GM12878 (cell line): ENCODE measurements around a stretch of chr1.

DNA sequence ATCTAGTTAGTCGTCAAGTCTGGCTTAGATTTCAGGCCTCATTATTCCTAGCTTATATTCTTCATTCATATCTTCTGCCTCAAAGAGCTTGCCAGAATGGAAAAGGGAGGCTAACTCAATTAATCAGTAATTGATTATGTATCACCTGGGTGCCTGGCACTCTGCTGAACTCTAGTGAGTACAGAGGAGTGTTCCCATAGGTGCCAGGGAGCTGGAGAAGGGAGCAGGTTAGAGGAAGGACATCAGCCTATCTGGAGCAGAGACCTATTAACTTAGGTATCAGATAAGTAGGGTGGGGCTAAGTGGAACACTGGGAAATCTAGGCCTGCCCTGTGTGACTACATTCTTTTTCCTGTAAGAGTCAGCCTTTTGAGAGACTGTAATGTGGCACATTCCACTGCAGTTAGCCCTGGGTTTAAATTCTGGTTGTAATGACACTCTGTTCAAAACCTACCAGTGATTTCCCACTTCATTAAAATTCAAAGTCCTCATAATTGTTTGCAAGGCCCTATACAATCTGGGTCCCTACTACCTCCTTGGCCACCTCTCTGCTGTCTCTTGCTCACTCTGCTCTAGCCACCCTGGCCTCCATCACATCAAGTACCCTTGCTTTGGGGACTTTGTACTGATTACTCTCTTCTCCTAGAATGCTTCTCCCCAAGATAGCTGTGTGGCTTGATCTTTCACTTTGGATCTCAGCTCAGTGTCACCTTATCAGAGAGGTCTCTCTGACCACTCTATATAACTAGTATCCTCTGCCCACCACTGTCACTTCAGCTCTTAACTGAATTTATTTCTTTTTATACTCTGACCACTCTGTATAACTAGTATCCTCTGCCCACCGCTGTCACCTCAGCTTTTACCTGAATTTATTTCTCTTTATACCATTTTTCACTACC is 12.9 kb downstream of the STX12 start:
- RAMPAGE, long total RNA, result no peak
- RRBS, 2 experiments, result no CpG with 5 or more reads among the region's 2 CpGs
CAGE:
- cytosol, long polyA minus RNA, result no peak
- cytosol, long polyA plus RNA, result no peak
- long polyA plus RNA, result no peak
- nucleolus, long total RNA, result no peak
- nucleus, long polyA plus RNA, result no peak
- nucleus, long total RNA, result no peak

DNA sequence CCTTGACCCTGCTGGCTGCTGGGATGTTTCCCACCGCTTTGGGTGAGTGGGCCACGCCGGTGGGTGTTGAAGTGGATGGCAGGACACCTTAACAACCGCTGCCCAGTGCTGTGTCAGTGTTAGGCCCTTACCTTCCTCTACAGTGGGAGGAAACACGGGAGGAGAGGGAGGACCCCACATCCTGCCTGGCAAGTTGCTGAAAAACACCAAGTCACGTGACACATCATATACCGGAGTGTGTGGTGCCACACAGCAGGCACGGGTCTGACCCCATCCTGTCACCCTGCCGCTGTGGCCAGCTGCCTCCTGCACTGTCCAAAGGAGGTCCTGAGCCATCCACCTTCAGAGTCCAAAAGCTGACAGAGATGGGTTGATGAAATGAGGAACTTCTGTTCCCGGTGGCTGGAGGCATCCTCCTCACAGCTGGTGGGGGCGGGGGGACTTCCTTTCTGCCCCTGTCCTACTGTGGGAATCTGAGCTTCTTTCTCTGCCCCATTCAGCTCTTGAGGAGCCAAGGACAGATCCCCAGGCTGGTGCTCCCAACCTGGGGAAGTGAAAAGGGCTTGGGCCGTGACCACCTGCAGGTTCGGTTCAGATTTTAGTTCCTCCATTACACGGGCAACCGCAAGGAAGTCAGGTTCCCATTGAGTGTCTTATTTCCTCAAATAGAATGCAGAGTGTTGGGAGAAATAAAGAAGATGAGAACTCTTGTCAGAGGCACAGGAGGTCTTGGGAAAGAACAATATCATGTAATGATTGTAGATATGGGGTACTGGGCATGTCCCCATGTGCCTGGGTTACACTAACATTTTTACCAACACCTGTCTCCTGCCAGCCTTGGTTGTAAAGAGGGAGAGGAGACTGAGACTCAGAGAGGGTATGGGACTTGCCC is 3.1 kb upstream of the THEMIS2 start:
- RAMPAGE, long total RNA, result no peak
- RRBS, 2 experiments, result no CpG with 5 or more reads among the region's 15 CpGs
CAGE:
- cytosol, long polyA minus RNA, result no peak
- cytosol, long polyA plus RNA, result no peak
- long polyA plus RNA, result no peak
- nucleolus, long total RNA, result start-site peak on the minus strand centred at position 369 of the sequence, 24 bp wide, 9 reads
- nucleus, long polyA plus RNA, result no peak
- nucleus, long total RNA, result no peak

DNA sequence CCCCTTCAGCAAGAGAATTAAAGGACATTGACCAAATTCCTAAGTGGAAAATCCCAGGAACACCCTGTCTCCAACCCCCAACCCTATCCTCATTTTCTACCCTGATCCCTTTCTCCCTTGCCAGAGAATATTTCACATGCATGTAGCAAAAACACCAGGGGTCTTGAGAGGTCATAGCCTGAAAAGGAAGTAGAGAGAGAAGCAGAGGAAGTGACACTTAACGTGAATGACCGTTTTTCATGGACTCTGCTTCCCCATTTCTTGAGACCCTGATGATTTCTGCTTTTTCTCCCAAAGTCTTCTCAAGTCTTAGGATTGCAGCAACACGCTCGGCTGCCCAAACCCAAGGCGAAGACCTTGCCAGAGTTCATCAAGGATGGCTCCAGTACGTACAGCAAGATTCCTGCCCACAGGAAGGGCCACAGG is 12.7 kb downstream of the THEMIS2 start:
- RAMPAGE, long total RNA, result no peak
- RRBS, 2 experiments, result no CpG with 5 or more reads among the region's 6 CpGs
CAGE:
- cytosol, long polyA minus RNA, result no peak
- cytosol, long polyA plus RNA, result no peak
- long polyA plus RNA, result no peak
- nucleolus, long total RNA, result no peak
- nucleus, long polyA plus RNA, result no peak
- nucleus, long total RNA, result no peak

- RAMPAGE, long total RNA, result no peak
- RRBS, 2 experiments, result no CpG with 5 or more reads among the region's 15 CpGs
CAGE:
- cytosol, long polyA minus RNA, result no peak
- cytosol, long polyA plus RNA, result no peak
- long polyA plus RNA, result no peak
- nucleolus, long total RNA, result no peak
- nucleus, long polyA plus RNA, result no peak
- nucleus, long total RNA, result no peak
Measured at GRCh38 chr1:28096138-28096708, 7.8 kb upstream of the EYA3 start.

DNA sequence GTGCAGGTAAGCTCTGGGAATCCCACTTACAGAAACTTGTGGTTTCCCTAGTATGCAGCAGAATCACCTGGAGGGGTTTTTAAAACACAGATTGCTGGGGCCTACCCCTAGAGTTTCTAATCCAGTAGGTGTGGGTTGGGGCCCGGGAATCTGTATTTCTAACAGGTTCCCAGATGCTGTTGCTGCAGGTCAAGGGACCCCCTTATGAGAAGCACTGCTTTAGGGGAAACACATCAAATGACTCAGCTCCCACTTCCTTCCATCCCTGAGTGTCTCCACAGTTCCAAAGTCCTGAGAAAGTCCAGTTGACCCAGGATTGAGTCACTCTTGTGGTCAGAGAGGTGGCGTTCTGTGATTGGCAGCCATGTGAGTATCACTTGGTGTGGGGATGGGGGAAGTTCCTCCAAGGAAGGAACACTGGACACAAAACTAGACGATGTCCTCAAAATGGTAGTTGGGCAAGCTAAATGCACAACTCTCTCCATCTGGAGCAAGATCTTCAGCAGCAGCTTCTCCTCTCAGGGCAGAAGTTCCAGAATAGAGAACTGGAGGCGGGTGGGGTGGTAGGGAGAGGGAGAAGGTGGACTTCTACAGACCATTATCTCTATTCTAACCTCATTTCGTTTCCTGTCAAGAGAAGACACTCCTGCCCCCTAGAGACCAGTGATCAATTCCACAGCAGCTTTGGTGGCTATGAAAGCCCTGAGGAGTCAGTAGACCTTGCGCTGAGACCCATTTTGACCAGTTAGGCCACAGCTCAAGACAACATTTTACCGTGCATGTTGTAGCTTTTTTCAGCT is 24.4 kb upstream of the EYA3 start:
- RAMPAGE, long total RNA, result no peak
- RRBS, 2 experiments, result no CpG with 5 or more reads among the region's 7 CpGs
CAGE:
- cytosol, long polyA minus RNA, result no peak
- cytosol, long polyA plus RNA, result no peak
- long polyA plus RNA, result no peak
- nucleolus, long total RNA, result no peak
- nucleus, long polyA plus RNA, result no peak
- nucleus, long total RNA, result no peak

- RAMPAGE, long total RNA, result no peak
- RRBS, 2 experiments, result no CpG with 5 or more reads among the region's 15 CpGs
CAGE:
- cytosol, long polyA minus RNA, result no peak
- cytosol, long polyA plus RNA, result no peak
- long polyA plus RNA, result no peak
- nucleolus, long total RNA, result no peak
- nucleus, long polyA plus RNA, result no peak
- nucleus, long total RNA, result no peak
Measured at GRCh38 chr1:28244716-28245372, 8.9 kb downstream of the ATP5IF1 start.

- RAMPAGE, long total RNA, result no peak
- RRBS, 2 experiments, result no CpG with 5 or more reads among the region's 11 CpGs
CAGE:
- cytosol, long polyA minus RNA, result no peak
- cytosol, long polyA plus RNA, result no peak
- long polyA plus RNA, result no peak
- nucleolus, long total RNA, result no peak
- nucleus, long polyA plus RNA, result no peak
- nucleus, long total RNA, result no peak
Measured at GRCh38 chr1:28248164-28248867, 11.0 kb upstream of the SESN2 start.

GRCh38 chr1:28271951-28272522 is 12.7 kb downstream of the SESN2 start:
- RAMPAGE, long total RNA, result no peak
- RRBS, 2 experiments, result no CpG with 5 or more reads among the region's 12 CpGs
CAGE:
- cytosol, long polyA minus RNA, result no peak
- cytosol, long polyA plus RNA, result no peak
- long polyA plus RNA, result no peak
- nucleolus, long total RNA, result no peak
- nucleus, long polyA plus RNA, result no peak
- nucleus, long total RNA, result no peak

DNA sequence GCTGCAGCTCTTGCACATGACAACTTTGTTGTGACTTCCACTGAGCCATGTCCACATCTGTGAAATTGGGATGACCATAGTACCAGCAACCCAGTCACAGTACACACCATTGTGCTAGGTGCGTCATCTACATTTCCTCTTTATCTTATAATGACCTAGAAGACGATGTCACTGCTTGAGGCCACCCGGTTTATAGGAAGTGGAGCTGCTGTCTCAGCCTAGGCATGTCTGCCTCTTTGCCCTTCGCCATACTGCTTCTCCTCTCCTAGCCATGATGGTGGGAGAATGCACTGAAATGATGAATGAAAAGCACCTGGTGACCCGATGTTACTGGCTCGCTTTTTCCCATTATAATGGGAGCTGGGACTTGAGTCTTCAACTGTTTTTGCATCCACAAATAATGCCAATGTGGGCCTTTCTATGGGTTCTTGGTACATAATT is 13.6 kb upstream of the MED18 start:
- RAMPAGE, long total RNA, result no peak
- RRBS, 2 experiments, result no CpG with 5 or more reads among the region's 6 CpGs
CAGE:
- cytosol, long polyA minus RNA, result no peak
- cytosol, long polyA plus RNA, result no peak
- long polyA plus RNA, result no peak
- nucleolus, long total RNA, result no peak
- nucleus, long polyA plus RNA, result no peak
- nucleus, long total RNA, result no peak

DNA sequence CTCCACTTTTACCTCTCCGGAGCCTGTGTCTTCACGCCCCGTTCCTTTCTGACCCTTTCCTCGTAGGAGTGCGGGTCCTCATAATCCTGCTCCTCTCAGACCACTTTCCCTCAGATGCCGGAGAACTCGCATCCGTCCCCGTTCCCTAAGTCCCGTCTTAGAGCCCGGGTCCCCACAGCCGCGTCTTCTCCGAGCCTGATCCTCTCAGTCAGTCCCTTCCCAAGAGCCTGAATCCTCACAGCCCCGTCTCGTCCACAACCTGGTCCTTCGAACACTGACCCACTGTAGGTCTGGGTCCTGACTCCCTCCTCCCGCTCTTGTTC is 263 bp downstream of the TAF12 start:
- RAMPAGE, long total RNA, result no peak
- RRBS, 2 experiments, result under 1 to 2% methylated on average over 6 to 8 of the region's 18 CpGs
CAGE:
- cytosol, long polyA minus RNA, result no peak
- cytosol, long polyA plus RNA, result no peak
- long polyA plus RNA, result no peak
- nucleolus, long total RNA, result no peak
- nucleus, long polyA plus RNA, result no peak
- nucleus, long total RNA, result no peak

GRCh38 chr1:28754569-28755534 is 18.1 kb downstream of the YTHDF2 start:
- RAMPAGE, long total RNA, result no peak
- RRBS, 2 experiments, result no CpG with 5 or more reads among the region's 9 CpGs
CAGE:
- cytosol, long polyA minus RNA, result no peak
- cytosol, long polyA plus RNA, result no peak
- long polyA plus RNA, result no peak
- nucleolus, long total RNA, result no peak
- nucleus, long polyA plus RNA, result no peak
- nucleus, long total RNA, result no peak

GRCh38 chr1:29910797-29911416 is 674.6 kb downstream of the PTPRU start:
- RAMPAGE, long total RNA, result no peak
- RRBS, 2 experiments, result no CpG with 5 or more reads among the region's 9 CpGs
CAGE:
- cytosol, long polyA minus RNA, result no peak
- cytosol, long polyA plus RNA, result no peak
- long polyA plus RNA, result no peak
- nucleolus, long total RNA, result no peak
- nucleus, long polyA plus RNA, result no peak
- nucleus, long total RNA, result no peak

GRCh38 chr1:30083820-30084426 is 639.5 kb downstream of the MATN1 start:
- RAMPAGE, long total RNA, result no peak
- RRBS, 2 experiments, result no CpG with 5 or more reads among the region's 10 CpGs
CAGE:
- cytosol, long polyA minus RNA, result no peak
- cytosol, long polyA plus RNA, result no peak
- long polyA plus RNA, result no peak
- nucleolus, long total RNA, result no peak
- nucleus, long polyA plus RNA, result no peak
- nucleus, long total RNA, result no peak

- RAMPAGE, long total RNA, result no peak
- RRBS, 2 experiments, result 10% methylated on average over 1 of the region's 9 CpGs; no CpG with 5 or more reads in 1 of the 2 experiments
CAGE:
- cytosol, long polyA minus RNA, result no peak
- cytosol, long polyA plus RNA, result no peak
- long polyA plus RNA, result no peak
- nucleolus, long total RNA, result no peak
- nucleus, long polyA plus RNA, result no peak
- nucleus, long total RNA, result no peak
Measured at GRCh38 chr1:30438276-30438614, 285.1 kb downstream of the MATN1 start.

DNA sequence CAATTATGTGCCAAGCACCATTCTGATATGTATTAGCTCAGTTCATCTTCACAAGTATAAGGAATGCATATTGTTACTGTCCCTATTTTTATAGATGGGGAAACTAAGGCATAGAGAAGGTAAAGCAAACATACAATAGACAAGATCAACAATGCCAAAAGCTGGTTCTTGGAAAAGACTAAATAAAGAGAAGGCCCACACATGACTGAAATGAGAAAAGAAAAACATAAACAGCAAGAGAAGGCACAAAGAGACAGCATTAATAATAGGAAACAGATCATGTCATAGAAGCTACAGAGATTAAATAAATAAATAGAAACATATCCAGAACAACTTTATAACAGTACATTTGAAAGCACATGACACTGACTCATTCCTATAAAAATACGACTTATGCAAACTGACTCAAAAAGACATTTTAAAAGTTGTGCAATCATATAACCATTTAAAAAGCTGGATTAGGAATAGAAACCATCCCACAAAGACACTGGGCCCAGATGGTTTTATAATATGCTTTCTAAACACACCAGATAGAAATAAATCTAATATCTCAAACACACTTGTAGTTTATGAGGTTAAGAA is 47.8 kb downstream of the MATN1 start:
- RAMPAGE, long total RNA, result no peak
- RRBS, 2 experiments, result no CpG with 5 or more reads among the region's 1 CpG
CAGE:
- cytosol, long polyA minus RNA, result no peak
- cytosol, long polyA plus RNA, result no peak
- long polyA plus RNA, result no peak
- nucleolus, long total RNA, result no peak
- nucleus, long polyA plus RNA, result no peak
- nucleus, long total RNA, result no peak

DNA sequence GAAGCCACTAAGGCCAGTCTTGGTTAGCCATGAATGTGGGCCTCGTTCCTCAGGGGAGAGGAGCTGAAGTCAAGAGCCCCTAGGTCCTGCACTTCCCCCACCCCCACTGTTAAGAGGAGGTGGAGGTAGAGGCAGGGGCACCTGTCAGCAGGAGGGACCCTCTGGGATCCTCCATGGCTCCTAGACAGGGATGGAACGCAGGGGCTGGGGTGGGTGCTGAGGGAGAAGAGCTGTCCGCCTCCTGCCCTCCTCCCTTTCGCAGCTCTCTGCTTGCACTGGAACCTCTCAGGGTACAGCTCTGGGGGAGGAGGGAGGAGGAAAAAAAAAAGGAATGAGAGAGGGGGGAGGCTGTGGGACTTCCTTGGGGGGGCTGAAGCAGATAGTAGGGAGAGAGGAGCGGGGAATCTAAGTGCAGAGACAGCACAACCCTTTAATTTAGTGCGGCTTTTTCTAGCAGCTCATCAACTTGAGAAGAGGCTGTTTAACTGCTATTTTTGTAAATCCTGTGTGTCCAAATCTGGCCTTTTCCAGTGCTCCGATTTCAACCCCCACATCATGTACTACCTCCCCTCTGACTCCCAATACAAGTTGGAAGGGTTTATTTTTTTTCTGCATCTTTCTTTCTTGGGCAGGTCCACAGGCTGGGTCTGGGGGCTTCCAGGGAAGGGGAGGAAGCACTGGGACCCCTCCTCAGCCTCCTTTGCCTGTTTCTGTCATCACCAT is 36.9 kb downstream of the MATN1 start:
- RAMPAGE, long total RNA, result no peak
- RRBS, 2 experiments, result no CpG with 5 or more reads among the region's 7 CpGs
CAGE:
- cytosol, long polyA minus RNA, result no peak
- cytosol, long polyA plus RNA, result no peak
- long polyA plus RNA, result no peak
- nucleolus, long total RNA, result no peak
- nucleus, long polyA plus RNA, result no peak
- nucleus, long total RNA, result no peak

- RAMPAGE, long total RNA, result no peak
- RRBS, 2 experiments, result no CpG with 5 or more reads among the region's 1 CpG
CAGE:
- cytosol, long polyA minus RNA, result no peak
- cytosol, long polyA plus RNA, result no peak
- long polyA plus RNA, result no peak
- nucleolus, long total RNA, result no peak
- nucleus, long polyA plus RNA, result no peak
- nucleus, long total RNA, result no peak
Measured at GRCh38 chr1:30727701-30728151, 4.3 kb upstream of the MATN1 start.

DNA sequence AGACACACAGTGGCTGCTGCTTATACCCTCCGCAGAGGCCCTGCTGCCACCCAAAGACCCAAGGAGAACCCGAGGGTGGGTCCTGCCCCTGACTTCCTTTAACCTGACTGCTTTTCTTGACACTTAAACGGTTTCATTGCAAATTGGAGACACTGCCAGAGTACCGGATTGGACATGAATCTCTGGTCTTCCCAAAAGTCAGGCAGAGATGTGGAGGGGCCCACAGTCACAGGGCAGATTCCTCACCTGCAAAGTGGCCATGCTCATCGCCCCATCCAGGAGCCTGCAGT is 5.6 kb upstream of the MATN1 start:
- RAMPAGE, long total RNA, result no peak
- RRBS, 2 experiments, result no CpG with 5 or more reads among the region's 5 CpGs
CAGE:
- cytosol, long polyA minus RNA, result no peak
- cytosol, long polyA plus RNA, result no peak
- long polyA plus RNA, result no peak
- nucleolus, long total RNA, result no peak
- nucleus, long polyA plus RNA, result no peak
- nucleus, long total RNA, result no peak

GRCh38 chr1:30739545-30740729 is 16.6 kb upstream of the MATN1 start:
- RAMPAGE, long total RNA, result no peak
- RRBS, 2 experiments, result 98 to 100% methylated on average over 2 to 4 of the region's 15 CpGs
CAGE:
- cytosol, long polyA minus RNA, result no peak
- cytosol, long polyA plus RNA, result no peak
- long polyA plus RNA, result no peak
- nucleolus, long total RNA, result no peak
- nucleus, long polyA plus RNA, result no peak
- nucleus, long total RNA, result no peak

- RAMPAGE, long total RNA, result no peak
- RRBS, 2 experiments, result no CpG with 5 or more reads among the region's 6 CpGs
CAGE:
- cytosol, long polyA minus RNA, result no peak
- cytosol, long polyA plus RNA, result no peak
- long polyA plus RNA, result no peak
- nucleolus, long total RNA, result no peak
- nucleus, long polyA plus RNA, result no peak
- nucleus, long total RNA, result no peak
Measured at GRCh38 chr1:30747339-30747737, 10.2 kb downstream of the LAPTM5 start.